MCF 10A (cell line): ENCODE measurements around a stretch of chr3.

DNA sequence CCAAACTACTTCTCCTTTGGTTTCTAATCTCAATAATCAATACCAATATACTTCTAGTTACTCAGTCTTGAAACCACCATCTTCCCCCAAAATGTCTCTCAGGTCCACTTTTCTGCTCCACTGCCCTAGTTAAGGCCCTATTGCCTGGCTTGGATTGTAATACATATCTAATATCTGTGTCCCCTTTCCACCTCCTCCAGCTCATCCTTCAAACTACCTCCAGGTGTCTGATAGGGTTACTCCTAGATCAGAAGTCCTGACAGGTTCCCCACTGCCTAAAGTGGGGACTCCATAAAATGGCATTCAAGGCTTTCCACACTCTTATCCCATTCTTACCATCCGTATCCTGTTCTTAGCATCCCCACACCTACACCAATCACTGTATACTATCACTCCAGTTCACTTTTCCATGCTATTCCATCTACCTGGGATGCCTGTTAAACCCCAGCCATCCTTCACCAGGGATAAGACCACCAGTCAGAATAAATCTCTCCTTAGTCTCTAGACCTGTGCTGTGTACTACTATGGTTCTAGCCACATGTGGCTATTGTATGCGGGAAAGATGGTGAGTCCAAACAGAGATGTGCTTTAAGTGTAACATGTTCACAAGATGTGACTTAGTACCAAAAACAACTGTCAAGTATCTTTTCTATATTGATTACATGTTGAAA is 19.2 kb downstream of the SSR3 start:
- PRO-cap: unidirectional peak, minus-strand start at position 385 of the sequence
- RRBS: no CpG with 5 or more reads among the region's 2 CpGs

- PRO-cap: no peak
Measured at GRCh38 chr3:156558421-156558864, 3.5 kb upstream of the SSR3 start.

- PRO-cap: no peak
- RRBS: no CpG with 5 or more reads among the region's 6 CpGs
Measured at GRCh38 chr3:156750847-156751229, 75.3 kb upstream of the LEKR1 start.

DNA sequence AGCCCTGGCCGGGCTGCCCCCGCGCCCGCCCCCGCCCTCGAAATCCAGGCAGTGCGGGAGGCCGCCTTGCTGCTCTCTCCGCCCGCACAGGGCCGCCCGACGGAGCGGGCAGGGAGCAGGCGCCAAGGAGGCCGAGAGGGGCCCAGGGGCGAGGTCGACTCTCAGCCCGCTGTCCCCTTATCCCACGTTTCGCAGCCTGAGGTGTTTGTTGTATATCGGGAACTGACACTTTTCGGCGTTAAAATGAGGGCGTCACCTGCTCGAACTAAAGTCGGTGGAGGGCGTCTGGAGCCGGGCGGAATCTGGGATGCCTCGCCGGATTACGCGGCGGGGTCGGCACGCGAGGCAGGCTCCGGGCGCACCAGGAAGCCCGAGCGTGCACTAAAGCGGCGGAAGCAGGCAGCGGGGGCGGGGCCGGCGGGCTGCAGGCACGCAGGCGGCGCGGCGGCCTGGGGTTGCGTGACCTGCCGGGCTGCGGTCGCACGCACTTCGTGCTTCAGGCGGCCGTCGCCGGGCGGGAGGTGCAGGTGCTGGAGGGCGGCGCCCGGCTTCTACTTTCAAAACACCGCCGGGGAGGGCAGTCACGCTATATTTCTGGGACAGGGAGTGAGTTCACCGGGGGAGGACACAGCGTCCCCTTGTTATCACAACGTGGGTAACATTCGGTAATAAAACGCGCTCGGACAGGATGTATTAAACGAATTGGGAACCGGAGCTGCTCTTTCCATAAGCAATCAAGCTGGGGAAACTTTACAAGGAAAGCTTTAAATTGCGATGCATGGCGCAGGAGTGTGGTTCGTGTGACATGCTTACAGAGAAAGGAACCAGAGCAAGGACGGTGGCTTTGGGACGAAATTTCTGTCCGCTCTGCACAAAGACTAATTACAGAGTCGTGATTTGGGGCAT is 9.3 kb upstream of the LEKR1 start:
- PRO-cap: bidirectional peak, plus-strand start at position 661 of the sequence, minus-strand start at position 378 of the sequence
- RRBS: under 1% methylated on average over 39 of the region's 86 CpGs

DNA sequence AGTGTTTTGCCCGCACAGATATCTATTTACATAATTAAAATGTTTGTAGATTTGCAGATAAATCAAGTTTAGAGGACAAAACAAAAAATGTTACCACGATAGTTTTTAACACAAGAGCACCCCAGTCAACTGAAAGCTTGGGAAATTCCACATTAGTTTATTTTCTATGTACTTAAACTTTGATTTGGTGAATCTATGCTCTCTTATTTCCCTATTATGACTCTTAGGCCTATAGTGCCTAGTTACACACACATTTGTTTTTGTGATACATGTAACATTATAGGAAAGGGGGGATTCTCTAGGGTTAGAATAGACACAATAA is 8.5 kb upstream of the LEKR1 start:
- PRO-cap: no peak
- RRBS: no CpG with 5 or more reads among the region's 2 CpGs

- PRO-cap: no peak
- RRBS: no CpG with 5 or more reads among the region's 3 CpGs
Measured at GRCh38 chr3:157102107-157102439, 57.9 kb downstream of the CCNL1 start.

DNA sequence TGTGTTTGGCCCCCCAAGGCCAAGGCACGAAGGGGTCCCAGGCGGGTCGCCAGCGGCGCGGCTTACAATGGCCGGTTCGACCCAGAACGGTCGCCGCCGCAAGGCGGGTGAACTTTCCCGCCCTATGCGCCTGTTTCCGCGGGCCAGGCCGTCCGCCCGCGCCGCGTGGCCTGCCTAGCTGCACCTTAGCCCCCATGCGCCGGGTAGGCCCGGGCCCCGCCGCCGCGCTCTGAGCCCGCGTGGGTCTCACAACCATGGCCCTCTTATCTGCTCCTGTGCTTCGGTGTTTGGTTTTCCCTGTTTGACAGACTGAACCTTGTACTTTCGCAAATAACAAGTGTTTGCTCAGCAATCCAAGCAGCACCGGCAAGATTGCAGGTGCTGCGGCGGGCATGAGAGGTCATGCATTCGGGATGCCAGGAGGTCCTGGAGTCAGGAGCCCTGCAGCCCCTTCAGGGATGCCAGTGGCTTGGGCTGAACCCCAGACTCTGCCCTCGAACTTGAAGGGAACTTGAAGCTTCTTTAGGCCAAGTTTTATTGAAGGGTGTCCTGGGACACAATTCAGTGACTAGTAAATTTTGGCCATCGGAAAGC is 39.5 kb downstream of the CCNL1 start:
- PRO-cap: no peak
- RRBS: no CpG with 5 or more reads among the region's 40 CpGs

GRCh38 chr3:157128182-157128885 is 31.6 kb downstream of the CCNL1 start:
- PRO-cap: bidirectional peak, plus-strand start at chr3:157128444, minus-strand start at chr3:157128326; bidirectional peak, plus-strand start at chr3:157128717, minus-strand start at chr3:157128553
- RRBS: no CpG with 5 or more reads among the region's 7 CpGs

GRCh38 chr3:157134532-157135370 is 25.2 kb downstream of the CCNL1 start:
- PRO-cap: no peak
- RRBS: no CpG with 5 or more reads among the region's 4 CpGs

GRCh38 chr3:157136640-157137366 is 23.1 kb downstream of the CCNL1 start:
- PRO-cap: no peak
- RRBS: no CpG with 5 or more reads among the region's 6 CpGs

GRCh38 chr3:157145520-157146260 is 14.3 kb downstream of the CCNL1 start:
- PRO-cap: unidirectional peak, minus-strand start at chr3:157146078
- RRBS: no CpG with 5 or more reads among the region's 1 CpG

DNA sequence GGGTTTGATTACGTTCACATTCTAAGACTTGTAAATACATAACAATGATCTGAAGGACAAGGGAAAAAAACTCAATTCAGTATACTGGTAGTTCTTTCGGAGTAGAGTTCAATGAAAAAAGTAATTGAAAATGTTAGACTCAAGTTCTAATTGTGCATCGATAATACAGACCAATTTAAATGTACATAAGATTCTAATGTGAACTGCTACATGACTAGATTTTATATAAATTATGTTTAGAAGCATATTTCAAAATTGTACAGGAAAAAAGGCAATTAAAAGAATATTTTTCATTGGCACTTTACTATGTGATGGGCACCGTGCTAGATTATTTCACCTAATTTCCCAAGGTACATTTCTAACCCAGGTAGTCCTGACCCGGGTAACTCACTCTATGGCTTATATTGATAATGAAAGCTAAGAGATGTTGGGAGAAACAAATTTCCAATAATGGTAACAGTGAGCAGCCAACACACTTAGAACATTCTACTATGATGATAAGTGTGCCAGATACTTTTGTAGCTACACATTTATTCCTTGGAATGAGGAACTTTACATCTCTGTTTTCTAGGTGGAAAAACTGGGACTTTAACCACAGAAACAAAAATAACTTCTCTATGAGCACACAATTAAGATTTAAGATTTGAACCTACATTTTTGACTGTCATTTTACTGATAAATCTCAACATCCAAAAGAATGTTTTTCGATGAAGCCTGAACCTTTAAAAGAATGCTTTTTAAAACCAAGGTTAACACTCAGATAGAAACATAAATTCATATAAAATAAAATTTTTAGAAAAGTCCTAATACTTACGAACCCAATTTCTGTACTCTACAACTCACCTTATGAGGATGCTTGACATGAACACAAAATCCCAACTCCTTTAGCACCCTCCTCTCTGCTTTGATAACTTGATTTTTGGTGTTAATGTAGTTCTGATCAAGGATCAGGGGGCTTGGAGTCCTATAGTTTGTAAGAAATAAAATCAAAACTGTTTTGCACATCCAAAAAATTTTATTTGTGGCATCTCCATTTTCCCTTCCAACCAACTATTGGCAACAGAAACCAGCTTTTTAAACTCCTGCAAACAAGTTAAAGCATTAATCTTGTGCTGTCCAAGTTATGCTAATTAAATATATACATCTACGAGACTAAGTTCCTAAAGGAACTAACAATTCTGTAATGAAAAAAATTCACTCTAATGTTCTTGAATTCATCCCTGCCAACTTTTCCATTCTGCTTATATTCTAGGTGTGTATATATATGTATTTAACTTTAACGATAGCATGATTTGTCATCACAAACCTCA is 7.3 kb downstream of the CCNL1 start:
- PRO-cap: no peak
- RRBS: no CpG with 5 or more reads among the region's 9 CpGs

DNA sequence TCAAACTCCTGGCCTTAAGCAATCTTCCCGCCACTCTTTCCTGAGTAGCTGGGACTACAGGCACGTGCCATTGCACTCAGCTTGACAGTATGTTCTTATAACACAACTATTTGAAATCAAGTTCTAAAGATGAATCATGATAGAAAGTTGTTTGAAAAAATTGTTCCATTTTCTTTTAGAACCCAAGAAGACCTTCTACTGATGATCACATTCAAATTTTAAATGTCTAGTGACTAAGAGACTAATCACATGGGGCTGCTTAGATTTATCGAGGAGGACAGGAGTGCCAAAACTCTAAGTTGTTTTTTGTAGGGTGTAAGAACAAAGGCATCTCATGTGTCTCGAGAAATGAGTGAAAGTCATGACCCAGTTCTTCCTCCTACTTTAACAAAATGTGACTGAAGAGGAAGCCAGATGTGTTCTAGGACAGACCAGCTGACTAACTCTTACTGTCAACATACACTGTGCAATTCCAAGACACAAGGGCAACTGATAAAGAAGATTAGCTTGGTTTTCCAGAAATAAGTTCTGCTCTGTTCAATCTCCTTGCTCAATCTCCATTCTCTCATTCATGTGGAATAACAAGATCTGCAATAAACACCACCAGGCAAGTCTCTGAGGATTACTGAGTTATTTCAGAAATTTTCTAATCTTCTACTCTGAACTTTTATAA is 122.5 kb upstream of the CCNL1 start:
- PRO-cap: no peak
- RRBS: no CpG with 5 or more reads among the region's 4 CpGs

GRCh38 chr3:157488031-157488623 is 15.1 kb downstream of the VEPH1 start:
- PRO-cap: no peak

DNA sequence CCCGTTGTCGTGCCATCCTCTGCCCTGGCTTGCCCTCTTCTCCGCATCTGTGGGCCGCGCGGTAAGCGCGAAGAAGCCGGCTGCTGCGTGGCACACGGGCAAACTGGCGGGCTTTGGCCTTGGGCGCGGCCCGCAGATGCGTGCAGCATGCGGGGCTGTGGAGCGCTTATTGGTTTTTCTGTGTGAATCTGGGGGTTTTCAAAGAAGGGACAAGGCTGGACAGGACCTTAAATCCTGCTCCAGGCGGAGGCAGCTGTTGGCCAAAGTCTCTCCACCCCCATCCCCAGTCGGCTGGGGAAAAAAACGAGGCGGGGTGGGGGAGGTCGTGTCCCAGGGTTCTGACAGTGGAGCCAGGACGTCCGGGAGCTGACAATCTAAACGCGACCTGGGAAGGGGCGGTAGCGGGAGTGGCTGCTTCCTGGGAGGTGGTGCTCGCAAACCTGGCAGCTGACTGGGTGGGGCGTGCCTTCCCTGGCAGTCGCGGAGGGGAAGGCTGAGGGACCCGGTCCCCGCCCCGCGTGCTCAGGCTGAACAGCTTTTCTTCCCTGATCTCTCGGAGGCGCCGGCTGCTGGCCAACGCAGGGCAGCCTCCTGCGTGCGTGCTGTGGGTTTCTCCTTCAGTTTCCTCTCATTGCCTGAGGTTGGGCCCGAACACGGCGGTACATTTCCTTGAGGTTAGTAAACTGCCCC is 39.8 kb upstream of the VEPH1 start:
- PRO-cap: bidirectional peak, plus-strand start at position 477 of the sequence, minus-strand start at position 413 of the sequence
- RRBS: 26% methylated on average over 7 of the region's 46 CpGs

DNA sequence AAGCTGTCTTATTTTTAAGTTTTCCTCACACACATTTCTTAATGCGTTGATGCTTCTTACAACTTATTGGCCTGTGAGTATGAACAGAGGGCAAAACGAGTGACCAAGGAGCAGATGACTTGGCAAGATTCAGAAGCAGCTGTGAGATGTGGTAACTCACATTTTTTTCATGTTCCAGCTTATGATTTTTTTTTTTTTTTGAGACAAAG is 41.5 kb upstream of the VEPH1 start:
- PRO-cap: no peak
- RRBS: no CpG with 5 or more reads among the region's 2 CpGs

- PRO-cap: no peak
- RRBS: no CpG with 5 or more reads among the region's 4 CpGs
Measured at GRCh38 chr3:158217517-158218476, 107.9 kb downstream of the RSRC1 start.

DNA sequence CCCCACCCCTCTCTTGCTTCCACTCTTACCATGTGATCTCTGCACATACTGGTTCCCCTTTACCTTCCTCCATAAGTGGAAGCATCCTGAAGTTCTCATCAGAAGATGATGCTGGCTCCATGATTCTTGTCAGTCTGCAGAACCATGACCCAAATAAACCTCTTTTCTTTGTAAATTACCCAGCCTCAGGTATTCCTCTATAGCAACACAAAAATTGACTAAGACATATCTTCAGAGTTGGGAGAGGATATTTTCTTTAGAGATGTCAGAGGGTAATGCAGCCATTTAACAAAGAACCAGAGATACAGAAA is 14.3 kb downstream of the MLF1 start:
- PRO-cap: no peak

GRCh38 chr3:158698898-158699352 is 26.5 kb upstream of the LXN start:
- PRO-cap: no peak
- RRBS: no CpG with 5 or more reads among the region's 4 CpGs

DNA sequence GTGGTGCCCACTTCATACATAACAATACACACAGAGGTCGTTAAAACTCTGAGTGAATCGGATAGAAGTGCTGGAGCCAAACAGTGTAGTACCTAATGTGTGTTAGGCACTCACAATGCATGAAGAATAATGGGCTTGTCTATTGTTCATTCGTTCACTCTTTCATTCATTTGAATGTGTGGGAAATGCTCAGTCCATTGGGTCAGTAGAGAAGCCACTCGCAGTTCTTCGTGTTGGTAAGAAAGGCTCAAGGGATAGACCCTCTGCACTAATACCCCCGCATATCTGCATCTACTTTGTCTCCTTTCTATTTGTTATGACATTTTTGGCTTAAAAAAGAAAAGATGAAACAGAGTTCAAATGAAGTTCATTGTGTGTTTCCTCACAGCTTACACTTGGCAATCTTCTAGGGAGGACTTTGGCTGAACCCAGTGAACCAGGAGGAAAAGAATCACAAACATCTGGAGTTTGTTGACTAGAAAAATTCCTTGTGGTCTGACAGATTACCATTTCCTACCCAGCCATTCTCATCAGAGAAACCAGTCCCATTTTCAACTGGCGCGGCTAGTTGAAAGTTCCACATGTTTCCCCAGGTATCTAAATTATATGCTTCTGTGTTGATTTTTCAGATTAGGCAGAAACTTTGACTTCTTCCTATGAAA is 32.8 kb upstream of the MFSD1 start:
- PRO-cap: no peak
- RRBS: no CpG with 5 or more reads among the region's 8 CpGs